OVCAR3 (cell line): ENCODE results near the gene P4HA2.

DNA sequence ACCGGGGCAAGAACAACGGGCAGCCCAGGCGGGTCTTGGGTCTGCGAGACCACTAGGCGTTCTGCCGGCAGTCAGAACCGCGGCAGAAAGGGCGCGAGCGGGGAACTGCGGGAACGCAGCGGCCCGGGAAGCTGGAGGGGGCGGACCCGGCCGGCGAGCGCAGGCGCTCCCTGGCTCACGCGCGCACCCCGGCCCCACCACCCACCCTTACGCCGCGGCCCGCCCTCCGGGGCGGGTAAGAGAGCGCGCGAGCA, 238 bp upstream of the ISOC1 start:
- RRBS: 3% methylated on average over 32 of the region's 34 CpGs

- RRBS: no CpG with 5 or more reads among the region's 7 CpGs
Measured at GRCh38 chr5:129096629-129097192, 2.2 kb downstream of the ISOC1 start.

- RRBS: no CpG with 5 or more reads among the region's 7 CpGs
Measured at GRCh38 chr5:129766486-129766877, 18.6 kb downstream of the MINAR2 start.

GRCh38 chr5:131019778-131020352, 145.2 kb downstream of the HINT1 start:
- RRBS: no CpG with 5 or more reads among the region's 5 CpGs

DNA sequence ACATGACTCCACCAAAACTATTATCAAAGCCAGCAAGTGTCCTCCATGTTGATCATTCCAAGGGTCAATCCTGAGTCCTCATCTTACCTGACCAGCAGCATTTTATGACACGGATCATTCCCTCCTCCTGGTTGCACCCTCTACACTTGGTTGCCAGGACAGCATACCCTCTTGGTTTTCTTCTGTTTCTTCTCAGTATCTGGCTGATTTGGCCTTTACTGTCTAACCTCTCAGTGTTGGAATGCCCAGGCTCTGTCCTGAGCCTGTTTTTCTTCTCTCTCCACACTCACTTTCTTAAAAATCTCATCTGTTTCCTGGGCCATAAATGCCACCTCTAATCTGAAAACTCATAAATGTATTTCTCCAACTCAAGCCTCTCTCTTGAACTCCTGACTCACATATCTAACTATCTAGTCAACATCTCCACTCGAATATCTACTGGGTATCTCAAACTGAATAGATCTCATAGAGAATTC, 40.0 kb upstream of the CDC42SE2 start:
- RRBS: no CpG with 5 or more reads among the region's 2 CpGs

- RRBS: no CpG with 5 or more reads among the region's 4 CpGs
Measured at GRCh38 chr5:131263196-131263418, 746 bp upstream of the CDC42SE2 start.

DNA sequence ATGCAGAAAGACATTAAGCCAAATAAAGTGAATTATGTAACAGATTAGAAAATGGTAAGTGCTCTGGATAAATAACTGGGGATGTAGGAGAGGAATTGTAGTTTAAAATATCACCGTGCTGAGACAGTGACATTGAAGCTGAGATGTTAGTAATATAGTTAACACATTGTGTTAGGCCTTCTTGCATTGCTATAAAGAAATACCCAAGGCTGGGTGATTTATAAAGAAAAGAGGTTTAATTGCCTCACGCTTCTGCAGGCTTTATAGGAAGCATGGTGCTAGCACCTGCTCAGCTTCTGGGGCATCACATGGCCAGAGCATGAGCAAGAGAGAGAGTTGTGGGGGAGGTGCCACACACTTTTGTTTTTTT, 134.9 kb downstream of the CDC42SE2 start:
- RRBS: no CpG with 5 or more reads among the region's 2 CpGs

- RRBS: no CpG with 5 or more reads among the region's 5 CpGs
Measured at GRCh38 chr5:131688569-131689853, 54.0 kb upstream of the RAPGEF6 start.

DNA sequence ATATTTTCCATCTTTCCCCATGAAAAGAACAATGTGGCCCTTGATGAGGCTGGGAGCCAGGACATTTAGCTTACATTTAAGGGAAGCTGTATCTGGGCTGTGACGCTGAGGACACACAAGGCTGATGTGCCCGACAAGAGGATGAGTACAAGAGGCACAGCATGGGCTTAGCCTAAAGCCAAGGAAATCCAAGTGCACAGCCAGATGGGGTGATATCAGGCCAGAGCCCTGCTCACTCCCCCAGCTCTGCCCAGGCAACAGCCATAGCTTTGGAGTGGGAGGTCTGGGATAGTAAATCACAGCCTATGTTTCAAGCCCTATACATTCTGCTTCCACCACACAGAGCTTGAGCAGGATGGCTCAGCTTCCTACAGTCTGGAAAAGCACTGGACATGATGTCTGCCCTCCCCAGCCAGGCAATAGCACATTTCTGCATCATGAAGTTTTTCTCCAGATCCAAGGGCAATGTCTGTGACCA, 28.0 kb downstream of the ACSL6 start:
- RRBS: no CpG with 5 or more reads among the region's 2 CpGs

GRCh38 chr5:132227709-132228493, at the start of gene P4HA2:
Gene P4HA2, minus strand, starts transcription at chr5:132227853.
- RRBS: 13% methylated on average over 26 of the region's 74 CpGs

GRCh38 chr5:132390464-132391207, 21.1 kb downstream of the SLC22A5 start:
- RRBS: no CpG with 5 or more reads among the region's 7 CpGs

DNA sequence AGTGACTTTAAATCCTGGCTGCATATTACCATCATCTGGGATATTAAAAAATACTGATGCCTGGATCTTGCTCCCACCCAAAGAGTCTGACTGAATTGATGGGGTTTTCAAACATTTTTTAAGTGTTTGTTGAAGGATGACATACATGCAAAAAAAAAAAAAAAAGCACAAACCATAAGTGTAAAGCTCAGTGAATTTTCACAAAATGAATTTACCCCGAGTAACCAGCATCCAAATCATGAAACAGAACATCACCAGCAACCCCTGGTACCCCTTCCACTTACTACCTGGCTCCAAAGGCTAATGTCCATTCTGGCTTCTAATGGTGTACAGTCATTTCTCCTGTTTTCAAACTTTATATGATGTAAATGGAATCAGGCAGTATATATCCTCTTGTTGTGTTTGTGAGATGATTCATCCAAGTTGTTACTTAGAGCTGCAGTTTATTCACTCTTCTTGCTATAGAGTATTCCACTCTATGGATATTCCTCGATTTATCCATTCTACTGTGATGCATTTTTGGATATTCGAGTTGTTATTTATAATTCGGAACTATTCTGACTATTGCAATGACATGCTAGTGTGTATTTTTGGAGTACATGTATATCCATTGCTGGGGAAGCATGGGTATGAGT, 32.5 kb downstream of the IRF1 start:
- RRBS: no CpG with 5 or more reads among the region's 4 CpGs

DNA sequence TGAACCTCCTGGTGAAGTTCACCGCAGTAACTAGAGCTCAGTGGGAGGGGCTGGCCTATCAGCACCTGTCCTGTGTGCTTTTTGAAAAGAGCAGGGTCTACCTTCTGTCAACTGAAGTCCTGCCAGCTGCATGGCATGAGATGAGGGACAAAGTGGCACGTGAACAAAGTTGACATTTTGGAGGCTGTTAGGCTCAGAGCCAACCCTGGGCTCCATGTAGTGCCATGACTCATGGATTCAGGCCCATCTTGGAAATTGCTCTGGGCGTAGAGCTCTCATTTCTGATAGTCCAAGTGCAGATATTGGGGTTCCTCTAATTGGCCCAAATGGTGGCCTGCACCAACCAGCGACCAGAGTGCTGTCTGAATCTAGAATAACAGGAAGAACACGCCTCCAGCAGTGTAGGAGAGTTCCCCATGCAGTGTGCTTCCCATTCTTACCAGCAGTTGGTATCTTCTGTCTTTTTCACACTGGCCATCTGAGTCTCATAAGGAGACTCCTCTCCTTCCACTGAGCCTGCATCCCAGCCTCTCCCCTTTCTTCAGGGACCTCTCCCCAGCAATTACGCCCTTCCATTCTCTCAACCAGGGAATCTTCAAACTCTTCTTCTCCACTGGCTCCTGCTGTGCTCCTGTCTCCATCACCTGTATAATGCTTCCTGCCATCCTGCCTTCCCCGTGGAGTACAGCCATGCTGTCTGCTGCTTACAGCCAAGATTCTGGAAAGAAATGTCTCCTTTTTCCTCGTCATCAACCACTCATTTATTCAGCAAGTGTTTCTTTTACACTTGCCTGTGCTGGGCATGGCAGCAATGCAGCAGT, 30.4 kb downstream of the IRF1 start:
- RRBS: no CpG with 5 or more reads among the region's 8 CpGs

GRCh38 chr5:132467515-132468278, 22.9 kb downstream of the IRF1 start:
- RRBS: no CpG with 5 or more reads among the region's 5 CpGs

DNA sequence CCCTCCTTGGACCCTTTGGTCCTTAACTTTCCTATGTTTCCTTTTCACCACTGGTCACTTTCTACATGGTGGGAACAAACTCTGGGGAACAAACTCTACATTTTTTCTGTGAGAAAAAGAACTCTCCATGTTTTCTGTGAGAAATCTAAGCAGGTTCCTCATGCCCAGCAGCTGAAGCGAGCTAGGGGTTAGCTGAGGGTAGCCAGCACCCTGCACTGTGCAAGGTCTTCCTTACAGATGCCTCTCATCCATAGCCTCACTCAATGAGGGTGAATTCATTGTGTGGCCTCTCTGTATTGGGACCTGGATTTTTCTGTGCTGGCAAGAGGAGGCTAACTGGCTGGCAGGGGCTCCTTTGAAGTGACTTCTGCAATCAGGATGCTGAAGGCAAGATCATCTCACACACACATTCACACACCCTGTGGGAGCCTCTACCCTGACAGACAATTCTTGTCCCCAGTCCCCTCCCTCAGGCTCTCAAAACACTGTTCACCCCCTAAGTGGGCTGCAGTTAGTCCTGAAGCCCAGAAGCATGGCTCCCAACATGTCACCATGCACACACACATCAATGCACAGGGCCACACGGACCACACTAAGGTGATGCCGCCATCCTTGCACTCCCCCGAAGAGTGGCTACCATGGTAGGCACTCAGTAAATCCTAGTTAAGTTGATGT, 3.6 kb upstream of the IRF1 start:
- RRBS: no CpG with 5 or more reads among the region's 4 CpGs

- RRBS: no CpG with 5 or more reads among the region's 6 CpGs
Measured at GRCh38 chr5:132579657-132580214, 23.0 kb downstream of the RAD50 start.

DNA sequence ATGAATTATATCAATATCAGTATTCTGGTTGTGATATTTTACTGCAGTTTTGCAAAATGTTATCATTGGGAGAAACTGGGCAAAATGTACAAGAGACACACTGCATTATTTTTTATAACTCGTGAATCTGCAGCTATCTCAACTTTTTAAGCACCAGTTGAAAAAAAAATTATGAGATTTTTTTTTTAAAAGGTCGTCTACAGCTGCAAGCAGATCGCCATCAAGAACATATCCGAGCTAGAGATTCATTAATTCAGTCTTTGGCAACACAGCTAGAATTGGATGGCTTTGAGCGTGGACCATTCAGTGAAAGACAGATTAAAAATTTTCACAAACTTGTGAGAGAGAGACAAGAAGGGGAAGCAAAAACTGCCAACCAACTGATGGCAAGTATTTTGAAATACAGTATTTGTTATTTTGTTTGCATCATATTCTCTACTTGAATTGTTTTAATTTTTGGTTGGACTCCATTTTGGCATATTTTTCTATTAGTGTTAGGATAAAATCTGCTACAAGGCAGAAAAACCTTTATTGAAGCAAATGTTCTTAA, 31.8 kb downstream of the RAD50 start:
- RRBS: no CpG with 5 or more reads among the region's 5 CpGs

DNA sequence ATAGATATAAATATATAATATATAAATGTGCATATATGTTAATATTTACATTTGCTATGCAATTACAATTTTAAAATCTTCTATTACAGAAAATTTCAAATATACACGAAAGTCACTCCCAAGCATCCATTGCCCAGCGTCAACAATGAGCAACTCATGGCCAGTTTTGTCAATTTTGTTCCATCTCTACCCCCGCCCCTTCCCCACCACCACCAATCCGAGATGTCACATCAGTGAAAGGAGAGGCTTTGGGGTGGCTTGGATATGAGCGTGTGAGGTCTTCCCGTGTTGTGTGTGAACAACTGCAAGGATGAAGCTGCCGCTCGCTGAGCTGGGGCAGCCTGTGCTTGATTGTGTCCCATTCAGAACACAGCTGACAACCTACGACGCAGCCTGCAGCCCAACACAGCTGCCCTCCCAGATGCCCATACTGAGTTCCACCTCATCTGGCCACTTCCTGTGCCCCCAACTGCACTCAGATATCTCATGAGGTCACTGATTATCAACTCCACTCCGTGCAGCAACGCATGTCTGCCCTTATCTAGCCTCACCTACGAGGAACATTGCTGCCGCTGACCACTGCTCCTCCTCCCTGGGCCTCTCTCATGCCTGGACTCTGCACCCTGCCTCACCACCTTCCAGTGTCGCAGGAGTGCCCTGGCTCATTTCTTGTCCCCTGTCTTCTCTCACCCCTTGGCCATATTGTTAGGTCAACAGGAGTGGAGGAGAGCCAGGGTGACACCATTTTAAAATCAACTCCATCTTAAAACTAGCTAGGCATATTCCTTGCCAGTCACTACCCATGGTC, 7.4 kb upstream of the IL4 start:
- RRBS: no CpG with 5 or more reads among the region's 15 CpGs

GRCh38 chr5:132674607-132675525, 1.1 kb downstream of the IL4 start:
- RRBS: no CpG with 5 or more reads among the region's 16 CpGs

- RRBS: no CpG with 5 or more reads among the region's 11 CpGs
Measured at GRCh38 chr5:132760062-132760395, 12.8 kb downstream of the CCNI2 start.